Placental pericyte (primary cell): ENCODE measurements around the genes IL17A and GCM1.

DNA sequence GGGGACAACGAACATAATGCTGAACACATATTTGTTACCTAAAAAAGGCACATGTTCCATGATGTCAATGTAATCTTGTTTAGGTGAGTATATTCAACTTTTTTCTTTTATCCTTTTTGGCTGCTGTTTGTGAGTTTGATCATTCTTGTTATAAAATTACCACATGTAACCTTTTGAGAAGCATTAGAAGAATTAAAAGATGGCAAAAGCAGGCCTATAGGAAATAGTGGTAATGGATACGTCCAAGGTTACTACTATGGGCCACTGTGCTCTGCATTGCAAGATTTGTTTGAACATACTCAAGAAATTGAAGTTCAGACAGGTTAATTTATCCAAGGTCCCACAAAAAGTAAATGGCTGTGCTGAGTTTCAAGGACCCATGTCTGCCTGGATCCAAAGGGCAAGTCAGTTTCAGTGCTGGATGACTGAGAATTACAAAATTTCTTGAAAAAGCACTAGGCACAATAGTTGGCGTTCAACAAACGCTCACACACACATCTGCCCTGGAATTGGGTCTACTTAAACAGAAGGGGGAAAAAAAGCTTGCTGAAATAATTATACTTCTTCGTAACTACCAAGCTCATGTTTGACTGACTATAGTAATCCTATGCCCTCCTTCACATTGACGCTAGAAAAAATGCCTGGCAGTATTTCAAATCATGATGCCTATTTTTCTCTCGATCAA is 967 bp upstream of the CD2AP start:
- CAGE, long polyA plus RNA, result no peak

DNA sequence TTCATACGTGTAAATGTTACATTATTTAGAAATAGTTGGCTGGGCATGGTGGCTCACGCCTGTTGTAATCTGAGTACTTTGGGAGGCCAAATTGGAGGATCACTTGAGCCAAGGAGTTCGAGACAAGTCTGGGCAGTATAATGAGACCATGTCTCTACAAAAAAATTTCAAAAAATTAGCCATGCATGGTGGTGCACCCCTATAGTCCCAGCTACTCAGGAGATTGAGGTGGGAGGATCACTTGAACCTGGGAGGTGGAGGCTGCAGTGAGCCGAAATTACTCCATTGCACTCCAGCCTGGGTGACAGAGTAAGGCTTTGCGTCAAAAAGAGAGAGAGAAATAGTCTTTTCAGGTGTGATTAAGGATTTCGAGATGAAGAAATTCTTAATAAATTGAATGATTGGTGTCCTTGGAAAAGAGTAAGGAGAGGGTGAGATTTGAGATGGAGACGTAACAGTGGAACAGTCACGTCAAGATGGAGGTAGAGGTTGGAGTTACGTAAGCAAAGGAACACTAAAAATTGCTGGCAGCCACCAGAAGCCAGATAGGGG is 17.3 kb downstream of the CD2AP start:
- CAGE, long polyA plus RNA, result no peak

DNA sequence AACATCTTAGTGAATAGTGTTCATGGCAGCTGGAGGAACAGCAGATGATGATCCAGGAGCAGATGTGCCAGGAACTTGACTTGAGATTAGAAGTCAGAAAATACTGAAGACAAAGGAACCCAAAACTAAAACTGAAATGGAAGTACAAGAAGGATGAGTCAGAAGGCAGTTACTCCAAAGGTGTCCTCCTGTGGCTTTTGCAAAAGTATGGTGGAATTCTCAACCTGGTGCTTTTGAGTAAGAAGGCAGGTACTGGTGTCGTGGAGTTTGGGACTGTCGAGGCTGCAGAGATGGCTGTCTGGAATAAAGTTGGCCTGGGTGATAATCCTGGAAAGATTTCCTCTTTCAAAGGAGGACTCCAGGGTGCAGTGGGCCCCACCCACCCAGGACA is 100.9 kb upstream of the ADGRF4 start:
- CAGE, long polyA plus RNA, result no peak

- CAGE, long polyA plus RNA, result no peak
These were observed 8.6 kb upstream of the C6orf141 start for GRCh38 chr6:49541756-49542304.

- CAGE, long polyA plus RNA, result no peak
These were observed 296.1 kb upstream of the TFAP2D start for GRCh38 chr6:50417302-50417559.

DNA sequence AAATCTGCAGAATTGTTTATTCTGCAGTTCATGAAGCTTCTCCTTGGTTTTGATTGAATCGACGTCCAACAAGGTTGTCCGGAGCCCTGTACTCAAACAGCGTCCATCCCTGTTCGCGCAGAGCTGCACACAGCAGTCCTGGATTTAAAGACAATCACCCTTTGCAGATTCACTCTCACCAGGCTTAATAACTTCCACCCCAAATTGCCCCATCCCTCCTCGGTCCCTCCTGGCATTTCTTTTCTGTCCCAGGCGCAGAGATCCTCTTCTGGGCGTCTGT is 1.4 kb upstream of the TFAP2B start:
- CAGE, long polyA plus RNA, result no peak

GRCh38 chr6:51494847-51495675 is 592.4 kb downstream of the PKHD1 start:
- CAGE, long polyA plus RNA, result no peak

GRCh38 chr6:51738582-51738973 is 348.8 kb downstream of the PKHD1 start:
- CAGE, long polyA plus RNA, result no peak

- CAGE, long polyA plus RNA, result no peak
These were observed at the start of gene IL17A for GRCh38 chr6:52186199-52186647. Gene IL17A, plus strand, starts transcription at chr6:52186375.

DNA sequence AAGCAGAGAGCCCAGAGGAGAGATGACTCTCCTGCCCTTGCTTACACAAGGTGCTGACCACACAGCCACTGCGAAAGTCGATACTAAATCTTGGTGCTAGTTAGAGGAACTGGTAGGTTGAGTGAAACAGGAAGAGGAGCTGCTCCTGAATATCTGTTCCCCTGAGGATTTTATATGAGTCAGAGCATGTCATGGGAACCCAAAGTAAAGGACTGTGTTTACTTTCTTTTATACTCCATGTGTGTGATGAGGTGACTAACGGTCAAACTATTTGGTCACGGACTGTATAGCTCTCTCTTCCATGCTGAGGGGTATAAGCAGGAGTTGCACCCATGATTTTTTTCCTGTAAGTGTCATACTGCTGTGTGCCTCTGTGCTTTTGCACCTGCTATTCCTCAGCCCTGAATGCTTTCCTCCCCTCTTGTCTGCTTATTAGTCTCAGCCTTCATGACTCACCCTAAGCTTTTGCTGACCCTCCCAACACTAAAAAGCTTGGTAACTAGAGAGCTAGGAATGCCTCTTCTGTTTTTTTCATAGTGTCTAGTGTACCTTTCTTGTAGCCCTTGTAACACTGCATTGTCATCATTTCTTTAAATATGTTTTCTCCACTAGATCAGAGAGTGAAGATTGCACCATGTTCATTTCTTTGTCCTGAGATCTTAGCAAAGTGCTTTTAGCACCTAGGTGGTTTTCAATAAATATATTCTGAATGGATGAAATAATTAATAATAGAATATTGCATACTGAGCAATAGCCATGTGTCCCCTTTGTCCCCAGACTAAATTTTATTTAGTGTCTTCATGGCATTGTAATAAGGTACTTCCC is 9.4 kb upstream of the PAQR8 start:
- CAGE, long polyA plus RNA, result no peak

- CAGE, long polyA plus RNA, result no peak
These were observed 28.2 kb downstream of the PAQR8 start for GRCh38 chr6:52390021-52390741.

DNA sequence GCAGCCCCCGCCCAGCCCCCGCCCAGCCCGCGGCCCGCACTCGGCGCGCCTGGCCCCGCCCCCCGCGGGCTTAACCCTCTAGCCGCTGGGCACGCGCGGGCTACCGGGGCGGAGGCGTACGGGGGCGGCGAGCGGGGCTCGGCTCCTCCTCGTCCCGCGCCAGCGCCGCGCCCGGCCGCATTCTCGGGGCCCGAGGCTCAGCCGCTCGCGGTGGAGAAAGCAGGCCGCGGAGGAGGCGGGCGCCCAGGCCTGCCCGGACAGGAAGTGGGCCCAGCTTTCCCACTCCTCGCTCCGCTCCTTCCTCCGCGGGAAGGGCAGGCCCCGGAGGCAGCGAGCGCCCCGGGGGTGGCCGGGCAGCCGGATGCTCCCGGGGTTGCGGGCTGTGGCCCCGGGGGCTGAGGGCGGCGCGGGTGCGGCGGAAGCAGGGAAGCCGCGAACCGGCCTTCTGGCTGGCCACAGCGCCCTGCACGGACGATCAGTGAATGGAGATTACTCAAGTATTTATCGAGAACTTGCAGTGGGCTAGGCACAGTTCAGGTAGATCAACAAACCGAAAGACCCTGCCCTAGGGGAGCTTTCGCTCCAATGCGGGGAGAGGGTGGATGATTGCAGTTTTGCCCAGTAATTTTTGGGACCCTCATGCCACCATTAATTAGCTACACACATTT is 389 bp upstream of the TRAM2 start:
- CAGE, long polyA plus RNA, result no peak

DNA sequence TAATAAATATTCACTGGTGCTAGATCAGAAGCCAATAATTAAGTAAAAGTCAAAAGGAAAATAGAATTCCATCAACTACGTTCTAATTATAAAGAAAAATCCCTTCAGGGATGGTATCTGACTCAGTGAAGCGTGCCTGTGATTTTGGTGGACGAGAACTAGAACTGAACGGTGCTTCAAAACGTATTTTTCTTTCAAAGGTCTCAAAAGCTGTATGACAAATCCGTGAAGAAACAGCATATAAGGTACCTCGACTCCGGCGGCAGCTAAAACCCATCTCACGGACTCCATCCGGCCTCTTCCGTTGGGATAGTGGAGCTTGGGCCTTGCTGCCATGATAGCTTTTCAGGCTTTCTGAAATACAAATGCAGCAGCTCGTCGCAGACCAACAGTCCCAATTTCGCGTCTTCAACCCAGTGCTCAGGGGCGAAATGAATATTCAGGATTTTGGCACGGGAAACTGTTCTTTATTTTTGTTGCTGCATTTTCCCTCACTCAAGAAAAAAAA is 1.1 kb downstream of the GSTA4 start:
- CAGE, long polyA plus RNA, result no peak

- CAGE, long polyA plus RNA, result no peak
These were observed at the start of gene GCM1 for GRCh38 chr6:53148596-53149067. Gene GCM1, minus strand, starts transcription at chr6:53148841.

DNA sequence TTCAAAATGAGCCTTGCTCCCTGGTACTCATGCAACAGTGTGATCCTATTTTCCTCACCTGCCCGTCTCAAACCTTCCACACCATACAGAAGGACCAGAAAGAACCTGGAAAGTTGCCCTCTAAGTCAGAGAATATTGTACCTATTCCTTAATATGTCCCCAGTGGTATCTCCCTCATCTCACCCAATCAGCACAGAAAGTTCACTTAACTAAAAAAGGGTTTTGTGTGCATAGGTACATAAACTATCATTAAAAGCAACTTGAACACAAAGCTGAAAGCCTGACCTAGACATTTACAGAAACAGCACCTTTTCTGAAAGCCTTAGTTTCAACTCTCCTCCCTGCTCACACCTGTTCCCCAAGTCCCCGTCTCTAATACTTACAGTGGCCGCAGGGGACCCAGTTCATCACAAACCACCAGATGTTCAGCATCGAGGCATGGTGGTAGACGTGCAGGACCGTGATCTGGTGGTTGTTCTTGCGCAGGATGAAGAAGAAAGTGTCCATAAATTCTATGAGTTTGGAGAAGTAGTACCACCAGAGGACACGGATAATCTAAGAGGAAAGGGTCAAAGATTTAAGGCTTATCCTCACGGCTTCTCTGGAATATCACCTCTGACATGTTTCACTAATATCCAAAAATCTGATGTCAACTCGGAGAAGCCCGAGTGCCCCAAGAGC is 73.9 kb downstream of the ELOVL5 start:
- CAGE, long polyA plus RNA, result no peak

- CAGE, long polyA plus RNA, result no peak
These were observed 41.8 kb downstream of the ELOVL5 start for GRCh38 chr6:53306529-53307831.

- CAGE, long polyA plus RNA, result no peak
These were observed 22.0 kb downstream of the ELOVL5 start for GRCh38 chr6:53326411-53327453.

DNA sequence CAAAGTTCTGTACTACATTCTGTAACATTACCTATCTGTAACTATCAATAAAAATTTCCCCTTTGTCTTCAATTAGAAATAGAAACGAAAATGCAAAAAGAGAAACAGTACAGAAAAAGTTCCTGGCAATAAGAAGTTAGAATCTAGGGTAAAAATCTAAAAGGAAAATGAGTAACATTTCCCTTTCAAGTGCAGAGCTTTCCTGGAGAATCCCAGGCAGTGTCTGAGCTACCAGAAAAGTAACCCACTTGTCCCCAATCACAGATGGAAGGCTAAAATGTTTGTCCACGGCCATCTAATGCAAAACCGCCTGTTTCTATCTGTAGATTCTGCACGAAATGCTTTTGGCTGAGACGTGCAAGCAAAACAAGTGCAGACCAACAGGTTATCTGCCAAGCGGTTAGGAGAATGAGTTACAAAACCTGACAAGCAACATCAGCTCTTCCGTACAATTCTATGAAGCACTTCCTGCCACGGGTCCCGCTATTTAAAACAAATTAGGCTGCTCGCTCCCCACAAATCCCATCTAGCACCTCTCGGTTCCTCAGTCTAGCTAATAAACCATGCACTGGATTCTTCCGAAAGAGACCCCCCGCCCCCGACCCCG is 1.5 kb downstream of the ELOVL5 start:
- CAGE, long polyA plus RNA, result no peak

DNA sequence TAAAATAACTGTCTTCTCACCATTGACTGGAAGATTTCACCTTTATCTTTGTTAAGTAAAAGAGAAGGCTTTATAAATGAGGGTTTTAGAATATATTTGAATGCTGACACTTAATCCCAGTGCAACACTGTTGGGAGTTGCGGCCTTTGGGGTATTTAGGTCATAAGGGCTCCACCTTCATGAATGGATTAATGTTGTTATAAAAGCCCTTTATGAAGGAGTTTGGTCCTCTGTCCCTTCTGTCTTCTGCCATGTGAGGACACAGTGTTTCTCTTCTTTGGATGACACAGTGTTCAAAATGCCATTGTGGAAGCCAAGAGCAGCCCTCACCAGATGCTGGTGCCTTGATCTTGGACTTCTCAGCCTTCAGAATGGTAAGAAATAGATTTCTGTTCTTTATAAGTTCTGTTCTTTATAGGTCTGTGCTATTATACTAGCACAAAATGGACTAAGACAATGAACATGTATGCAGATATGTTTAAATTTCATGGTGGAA is 82.6 kb upstream of the ELOVL5 start:
- CAGE, long polyA plus RNA, result no peak

DNA sequence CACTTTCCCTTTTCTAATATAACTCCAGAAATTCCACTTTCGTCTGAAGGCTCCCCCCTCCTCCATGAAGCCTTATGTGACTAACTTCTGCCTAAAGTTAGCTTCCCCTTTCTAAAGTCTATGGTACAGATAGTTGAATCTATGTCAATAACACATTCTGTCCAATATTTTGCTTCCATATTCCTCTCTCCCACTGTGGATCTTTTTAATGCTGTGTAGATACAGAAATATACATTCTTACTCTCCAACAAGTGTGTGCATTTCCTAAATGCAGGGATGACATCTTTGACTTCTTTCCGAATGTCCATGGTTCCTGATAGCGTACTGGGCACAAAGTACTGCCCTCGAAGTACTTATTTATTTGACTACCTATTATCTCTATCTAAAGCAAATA is 84.7 kb upstream of the ELOVL5 start:
- CAGE, long polyA plus RNA, result no peak